ENCODE results near the genes GBA2 and MELK.

- PRO-cap: no peak
Measured at GRCh38 chr9:35687892-35688682, 1.6 kb downstream of the TPM2 start.

- PRO-cap: no peak
Measured at GRCh38 chr9:35697167-35697851, 7.6 kb upstream of the TPM2 start.

DNA sequence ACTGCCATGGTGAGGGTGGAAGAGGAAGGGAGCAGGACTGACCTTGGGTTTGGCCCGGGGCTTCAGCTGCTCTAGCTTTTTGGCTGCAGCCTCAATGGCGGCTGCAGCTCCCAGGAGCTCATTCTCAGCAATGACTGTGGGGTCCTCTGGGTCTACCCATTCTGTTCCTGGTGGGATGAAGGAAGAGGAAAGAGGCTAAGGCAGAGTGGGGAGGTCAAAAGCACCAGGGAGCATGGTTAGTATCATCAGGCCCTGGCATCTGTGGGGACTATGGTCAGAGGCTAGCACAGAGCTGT lies 9.2 kb upstream of the TPM2 start:
- PRO-cap: no peak

DNA sequence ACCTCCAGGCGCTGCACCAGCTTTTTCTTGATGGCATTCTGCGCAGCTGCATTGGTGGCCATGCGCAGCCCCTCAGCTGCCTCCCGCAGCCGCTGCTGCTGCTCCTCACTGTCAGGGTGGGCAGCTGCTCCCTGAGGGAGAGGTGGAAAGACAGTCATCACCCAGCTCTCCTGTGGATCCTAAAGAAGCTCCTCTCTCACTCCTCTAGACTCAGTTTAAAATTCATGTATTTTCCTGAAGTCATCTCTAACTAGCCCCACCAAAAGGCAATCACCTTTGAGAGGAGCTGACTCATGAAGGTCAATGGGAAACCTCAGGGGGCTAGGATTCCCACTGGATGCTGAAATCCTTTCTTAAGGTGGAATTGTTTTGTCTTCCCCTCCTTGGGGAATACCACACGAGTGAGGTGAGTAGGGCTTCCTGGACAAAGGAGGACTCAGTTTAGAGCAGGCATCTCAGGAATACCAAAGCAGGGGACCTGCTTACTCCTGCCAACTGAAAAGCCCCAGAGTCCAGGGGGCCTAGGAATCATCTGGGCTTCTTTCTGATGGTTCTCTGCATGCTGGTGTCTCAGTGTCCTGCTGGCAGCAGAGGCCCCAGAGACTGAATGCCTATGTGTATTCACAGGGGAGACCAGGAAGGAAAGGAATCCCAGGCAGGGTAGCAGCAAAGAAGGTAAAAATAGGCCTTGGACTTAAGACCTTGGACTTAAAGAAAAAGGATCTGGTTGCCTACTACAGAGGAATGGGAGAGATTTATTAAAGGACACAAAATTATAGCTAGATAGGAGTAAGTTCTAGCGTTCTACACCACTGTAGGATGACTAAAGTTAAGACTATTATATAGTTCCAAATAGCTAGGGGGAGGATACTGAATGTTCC lies 16.7 kb downstream of the TLN1 start:
- PRO-cap: unidirectional peak, minus-strand start at position 214 of the sequence

DNA sequence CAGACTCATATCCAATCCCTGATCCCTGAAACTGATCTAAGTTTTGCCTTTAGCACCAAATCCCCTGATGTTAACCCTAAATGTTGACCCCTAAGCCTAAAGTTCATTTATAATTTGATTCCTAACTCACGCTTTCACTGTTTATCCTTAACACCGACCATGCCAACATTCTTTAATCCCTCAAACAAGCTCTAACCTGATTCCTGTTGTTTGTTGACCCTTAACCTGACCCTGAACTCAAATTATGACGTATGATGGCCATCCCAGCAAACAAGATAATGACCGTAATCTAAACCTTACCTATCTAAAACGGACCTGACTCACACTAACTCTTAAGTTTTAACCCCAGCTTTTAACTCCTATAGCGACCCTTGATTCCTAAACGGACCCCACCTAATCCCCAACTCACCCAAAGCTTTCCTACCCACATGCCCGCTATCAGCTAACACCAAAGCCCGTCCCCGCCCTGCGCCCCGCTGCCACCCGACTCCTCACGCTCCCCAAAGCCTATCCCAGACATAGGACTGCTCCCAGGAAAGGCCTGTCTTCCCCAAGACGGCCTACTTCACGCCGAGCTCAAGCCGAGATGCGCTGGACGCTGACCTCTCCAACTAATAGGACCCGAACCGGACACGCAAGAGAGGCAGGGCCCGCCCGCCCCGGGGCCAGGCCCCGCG lies 499 bp downstream of the TLN1 start:
- PRO-cap: no peak

- PRO-cap: bidirectional peak, plus-strand start at chr9:35749342, minus-strand start at chr9:35749182
Measured at GRCh38 chr9:35748509-35749483, at the start of gene GBA2. TSS of gene GBA2 (minus strand) at chr9:35749228.

GRCh38 chr9:35815535-35815871 lies 661 bp upstream of the HINT2 start:
- PRO-cap: no peak

- PRO-cap: no peak
Measured at GRCh38 chr9:35835740-35836080, 6.7 kb downstream of the TMEM8B start.

DNA sequence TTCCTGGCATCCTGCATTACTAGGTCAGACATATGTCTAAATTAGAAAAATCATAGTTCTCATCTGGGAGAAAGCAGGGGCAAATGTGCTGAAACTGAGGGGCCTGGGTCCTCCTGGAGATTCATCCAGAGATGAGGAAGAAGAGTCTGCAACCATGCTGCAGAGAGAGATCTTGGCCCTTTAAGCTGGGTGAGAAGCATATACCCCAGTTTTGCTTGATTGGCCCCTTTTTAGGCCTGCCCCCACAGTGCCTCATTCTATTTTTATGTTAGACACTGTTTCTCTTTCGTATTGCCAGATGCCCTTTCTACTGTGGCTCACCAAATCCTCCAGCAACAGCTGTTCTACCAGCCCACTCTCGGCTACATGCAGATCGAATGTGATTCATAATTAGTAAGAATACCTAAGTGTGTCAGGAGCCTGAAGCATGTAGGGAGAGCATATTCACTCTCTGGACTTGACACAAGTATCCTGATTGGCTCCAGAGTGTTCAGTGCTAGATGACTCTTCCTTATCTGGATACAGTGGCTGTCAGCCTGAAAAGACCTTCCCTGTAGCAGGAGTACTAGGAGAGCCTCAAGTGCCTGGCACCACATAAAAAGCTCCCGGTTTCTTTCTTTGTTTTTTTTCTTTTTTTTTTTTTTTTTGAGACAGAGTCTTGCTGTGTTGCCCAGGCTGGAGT lies 19.2 kb downstream of the TMEM8B start:
- PRO-cap: no peak

DNA sequence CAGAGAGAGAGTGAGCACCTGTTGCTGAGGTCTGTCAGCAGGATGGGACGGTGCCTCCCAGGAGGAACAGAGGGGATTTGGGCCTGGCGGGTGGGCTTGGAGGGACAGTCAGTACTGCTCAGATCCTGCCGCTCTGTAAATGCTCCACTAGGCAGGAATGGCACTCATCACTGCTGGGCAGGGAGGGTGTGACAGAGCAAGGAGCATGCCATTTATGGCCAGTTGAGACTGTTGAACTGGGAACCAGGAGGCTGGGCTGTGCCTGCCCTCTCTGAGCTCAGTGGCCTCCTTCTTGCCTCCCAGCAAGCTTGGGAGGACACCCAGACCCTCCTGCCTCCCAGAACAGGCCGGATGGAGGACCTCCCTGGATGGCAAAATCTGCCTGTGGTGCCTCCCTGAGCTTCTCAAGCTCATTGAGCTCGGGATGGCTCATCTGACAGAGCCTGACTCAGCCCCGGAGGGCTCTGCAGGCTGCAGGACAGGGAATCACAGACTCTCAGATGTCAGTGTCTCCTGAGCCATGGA lies 749 bp upstream of the HRCT1 start:
- PRO-cap: no peak

DNA sequence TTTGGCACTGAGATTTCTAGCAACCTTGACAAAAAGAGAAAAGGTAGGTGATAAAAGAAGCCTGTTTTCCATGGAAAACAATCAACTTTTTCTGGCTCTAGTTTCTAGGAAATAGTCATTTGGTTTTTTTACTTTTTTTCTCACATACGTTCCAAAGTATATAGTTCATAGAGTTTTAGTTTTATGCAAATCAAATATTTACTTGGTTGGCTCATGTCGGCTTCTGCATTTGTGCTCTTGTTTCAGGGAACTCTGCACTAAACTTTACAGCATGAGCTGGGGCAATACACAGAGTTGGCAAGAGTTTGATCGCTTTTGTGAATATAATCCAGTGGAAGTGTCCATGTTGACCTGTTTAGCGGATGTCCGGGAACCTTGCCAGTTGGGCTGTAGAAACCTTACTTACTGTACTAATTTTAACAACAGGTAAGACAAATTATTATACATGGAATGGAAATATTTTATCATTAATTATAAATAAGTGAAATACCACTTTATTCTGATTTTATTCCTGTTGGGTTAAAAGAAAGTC lies 45.5 kb upstream of the GLIPR2 start:
- PRO-cap: no peak

- PRO-cap: no peak
Measured at GRCh38 chr9:36141404-36141844, 4.9 kb downstream of the GLIPR2 start.

- PRO-cap: no peak
Measured at GRCh38 chr9:36142541-36143614, 6.3 kb downstream of the GLIPR2 start.

GRCh38 chr9:36158740-36159399 lies 10.3 kb upstream of the CCIN start:
- PRO-cap: no peak

- PRO-cap: no peak
Measured at GRCh38 chr9:36413981-36414534, 14.0 kb upstream of the RNF38 start.

DNA sequence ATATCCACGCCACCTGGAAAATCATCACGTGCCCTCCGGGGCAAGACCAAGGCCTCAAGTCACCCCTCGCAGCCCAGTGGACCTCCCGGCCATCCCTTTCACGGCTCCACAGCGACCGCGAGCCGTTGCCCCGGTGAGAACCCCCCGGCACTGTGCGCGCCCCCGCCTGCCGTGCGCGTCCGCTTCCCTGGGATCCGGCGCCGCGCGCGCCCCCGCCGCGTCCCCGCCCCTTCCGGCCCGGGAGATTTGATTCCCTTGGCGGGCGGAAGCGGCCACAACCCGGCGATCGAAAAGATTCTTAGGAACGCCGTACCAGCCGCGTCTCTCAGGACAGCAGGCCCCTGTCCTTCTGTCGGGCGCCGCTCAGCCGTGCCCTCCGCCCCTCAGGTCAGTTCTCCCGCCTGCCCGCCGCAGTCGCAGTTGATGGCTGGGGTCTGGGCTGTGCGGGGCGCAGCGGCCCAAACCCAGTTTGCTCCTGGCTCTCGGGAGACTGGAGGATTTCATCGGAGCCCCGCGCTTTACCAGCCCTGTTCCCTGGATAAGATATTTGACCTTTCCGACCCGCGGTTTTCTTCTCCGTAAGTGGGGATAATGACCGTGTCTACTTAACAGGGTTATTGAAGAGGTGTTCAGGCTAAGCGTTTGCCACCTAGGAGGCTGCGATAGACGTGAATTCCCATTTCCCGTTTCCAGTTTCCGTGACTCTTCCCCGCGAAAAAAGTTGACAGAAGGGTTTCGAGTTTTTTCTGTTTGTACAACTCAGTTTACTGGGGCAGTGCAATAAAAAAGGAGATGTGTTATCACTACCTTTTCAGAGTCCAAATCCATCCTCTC lies at the start of gene MELK:
MELK (plus strand) TSS at position 275 of the 834 bp plus-strand sequence.
- PRO-cap: bidirectional peak, plus-strand start at position 275 of the sequence, minus-strand start at position 152 of the sequence

DNA sequence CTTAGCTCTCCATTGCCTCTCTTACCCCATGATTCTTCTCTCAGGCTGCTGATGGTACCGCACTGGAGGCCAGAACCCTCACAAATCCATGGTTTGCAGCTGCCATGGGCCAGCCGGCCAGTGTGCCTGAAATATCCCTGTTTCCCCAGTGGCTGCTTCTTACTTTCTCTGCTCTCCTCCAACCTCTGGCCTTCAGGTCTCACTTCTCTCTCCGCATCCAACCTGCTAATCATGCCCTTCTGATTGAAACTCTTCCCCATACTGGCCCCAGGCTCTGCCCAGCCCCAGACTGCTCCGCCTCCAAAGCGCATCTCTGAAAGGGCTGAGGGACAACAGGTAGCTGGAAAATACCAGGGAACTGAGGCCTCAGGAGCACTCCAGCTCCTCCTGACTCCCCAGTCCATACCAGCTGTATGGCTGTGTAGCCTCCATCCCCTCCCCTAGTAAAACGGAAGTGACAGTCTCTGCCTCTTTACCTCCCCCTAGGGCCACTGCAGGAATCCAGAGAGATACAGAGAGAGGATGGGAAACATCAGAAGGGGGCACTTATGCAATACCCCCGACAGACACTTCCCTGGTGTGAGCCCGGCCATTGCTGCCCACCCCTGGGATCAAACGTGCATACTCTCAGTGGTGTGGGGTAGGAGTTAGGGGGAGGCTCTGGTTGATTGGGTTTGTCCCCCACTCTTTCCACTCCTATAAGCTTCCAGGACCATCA lies 34.3 kb downstream of the PAX5 start:
- PRO-cap: no peak

GRCh38 chr9:37001805-37002465 lies 32.1 kb downstream of the PAX5 start:
- PRO-cap: no peak

GRCh38 chr9:37029206-37029564 lies 4.9 kb downstream of the PAX5 start:
- PRO-cap: no peak

DNA sequence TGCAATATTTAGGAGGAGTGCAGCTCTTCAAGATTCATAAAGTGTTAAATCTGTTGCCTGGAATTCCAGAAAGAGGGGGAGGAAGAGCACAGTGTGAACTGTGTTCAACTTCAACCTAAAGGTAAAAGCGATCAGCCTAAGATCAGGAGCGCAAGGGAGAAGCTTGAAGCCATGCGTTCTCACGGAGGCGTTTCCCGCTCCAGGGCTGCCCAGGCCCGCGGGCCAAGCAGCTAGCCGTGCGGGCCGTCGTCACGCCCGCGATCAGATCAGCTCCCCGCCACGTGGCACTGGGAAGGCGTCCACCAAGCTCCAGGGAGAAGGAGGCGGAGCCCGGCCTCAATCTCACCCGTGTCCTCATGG lies 41.1 kb upstream of the ZCCHC7 start:
- PRO-cap: no peak

All from ureter (tissue), 1 donor.